Cardiac ventricle fibroblast (primary cell): ENCODE measurements around the gene CLIP4.

DNA sequence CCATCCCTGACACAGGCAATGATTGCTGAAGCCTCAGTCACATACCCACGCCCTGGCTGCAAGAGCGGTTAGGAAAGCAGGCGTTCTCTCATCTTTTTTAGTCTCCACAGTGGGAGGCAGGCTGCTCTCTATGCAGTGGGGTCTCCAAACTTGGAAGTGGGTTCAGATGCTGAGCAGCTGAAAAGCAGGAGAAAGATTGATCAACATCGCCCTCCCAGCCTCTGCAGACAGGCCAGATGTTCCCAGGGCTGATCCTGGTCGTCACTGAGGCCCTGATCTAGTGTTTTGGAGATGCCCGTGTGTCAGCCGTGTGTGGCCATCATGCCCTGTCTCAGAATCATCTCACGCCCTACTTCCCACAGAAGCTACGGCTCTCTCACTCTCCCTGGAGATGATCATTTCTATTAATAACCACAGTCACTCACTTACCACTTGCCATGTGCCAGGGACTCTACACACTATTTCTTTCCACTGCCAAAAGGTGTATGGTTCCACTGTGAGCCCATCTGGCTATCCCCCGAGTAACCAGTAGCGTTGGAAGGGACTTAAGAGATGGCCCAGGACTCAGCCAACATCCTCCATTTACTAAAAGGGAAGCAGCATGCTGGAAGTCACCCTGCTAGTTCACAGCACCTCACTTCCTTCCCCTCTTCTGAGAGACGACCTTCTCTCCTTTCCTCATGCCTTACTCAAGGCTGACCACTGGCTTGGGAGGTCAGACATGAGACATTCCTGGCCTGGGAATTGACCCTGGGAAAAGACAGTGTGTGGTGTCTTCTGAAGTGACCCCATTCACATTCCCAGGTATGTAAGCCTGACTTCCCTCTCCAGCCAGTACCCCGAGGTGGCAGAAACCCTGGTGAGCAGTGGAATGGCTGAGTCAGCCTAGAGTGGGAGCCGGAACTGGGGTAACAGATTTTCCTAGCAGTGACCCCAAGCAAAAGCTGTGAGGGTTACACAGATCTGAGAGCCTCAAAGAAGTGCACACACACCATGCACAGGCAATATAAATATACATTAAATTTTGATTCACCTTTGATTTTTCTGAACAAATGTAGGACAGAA, 92.2 kb downstream of the PLB1 start:
- RAMPAGE, long total RNA = no peak

DNA sequence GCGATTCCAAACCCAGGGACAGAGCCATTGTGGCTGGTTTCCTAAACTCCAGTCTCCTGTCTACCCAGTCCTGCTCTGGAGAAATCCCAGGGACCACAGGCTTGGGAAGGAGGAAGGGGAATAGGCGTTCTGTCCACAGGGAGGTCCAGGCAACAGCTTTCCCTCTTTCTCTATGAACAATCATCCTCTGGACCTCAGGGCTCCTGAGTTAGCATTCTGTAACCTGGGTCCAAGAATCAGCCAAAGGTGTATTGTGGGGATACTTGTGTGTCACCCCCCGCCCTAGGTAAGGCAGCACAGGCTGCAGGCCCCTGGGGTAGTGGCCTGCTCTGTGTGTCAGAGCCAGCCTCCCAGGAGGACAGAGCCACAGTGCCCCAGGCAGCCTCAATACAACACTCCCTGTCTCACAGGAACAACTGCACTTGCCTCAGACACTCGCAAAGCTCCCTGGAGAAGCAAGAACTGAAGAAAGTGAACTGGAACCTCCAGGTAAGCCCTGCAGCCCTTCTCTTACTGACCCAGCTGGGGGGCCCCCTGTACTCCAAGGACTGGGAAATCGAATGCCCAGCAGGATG, 121.4 kb upstream of the PPP1CB start:
- RAMPAGE, long total RNA = no peak

DNA sequence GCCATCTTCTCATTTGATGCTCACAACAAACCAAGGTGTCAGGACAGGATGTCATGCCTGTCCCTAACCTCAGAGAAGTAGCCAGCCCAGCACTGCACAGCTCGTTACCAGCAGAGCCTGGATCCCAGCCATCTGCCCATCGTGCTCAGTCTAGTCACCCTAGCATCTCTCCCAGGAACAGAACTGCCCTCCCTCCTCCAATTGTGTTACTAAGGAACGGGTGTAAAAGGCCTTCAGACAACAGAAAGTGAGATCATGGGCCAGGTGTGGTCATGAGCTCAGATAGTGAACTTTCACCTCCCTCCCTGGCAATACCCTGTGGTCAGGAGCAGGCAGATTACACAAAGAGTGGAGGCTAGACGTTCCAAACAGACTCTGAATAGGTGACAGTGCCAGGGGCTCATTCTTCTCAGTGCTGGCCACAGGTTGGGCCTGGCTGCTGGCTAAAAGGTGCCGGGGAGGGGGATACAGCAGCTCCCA, 111.8 kb upstream of the PPP1CB start:
- RAMPAGE, long total RNA = no peak

- RAMPAGE, long total RNA = no peak
These were observed 93.1 kb upstream of the PPP1CB start for GRCh38 chr2:28658305-28659060.

- RAMPAGE, long total RNA = no peak
These were observed 16.7 kb downstream of the PPP1CB start for GRCh38 chr2:28767947-28769121.

DNA sequence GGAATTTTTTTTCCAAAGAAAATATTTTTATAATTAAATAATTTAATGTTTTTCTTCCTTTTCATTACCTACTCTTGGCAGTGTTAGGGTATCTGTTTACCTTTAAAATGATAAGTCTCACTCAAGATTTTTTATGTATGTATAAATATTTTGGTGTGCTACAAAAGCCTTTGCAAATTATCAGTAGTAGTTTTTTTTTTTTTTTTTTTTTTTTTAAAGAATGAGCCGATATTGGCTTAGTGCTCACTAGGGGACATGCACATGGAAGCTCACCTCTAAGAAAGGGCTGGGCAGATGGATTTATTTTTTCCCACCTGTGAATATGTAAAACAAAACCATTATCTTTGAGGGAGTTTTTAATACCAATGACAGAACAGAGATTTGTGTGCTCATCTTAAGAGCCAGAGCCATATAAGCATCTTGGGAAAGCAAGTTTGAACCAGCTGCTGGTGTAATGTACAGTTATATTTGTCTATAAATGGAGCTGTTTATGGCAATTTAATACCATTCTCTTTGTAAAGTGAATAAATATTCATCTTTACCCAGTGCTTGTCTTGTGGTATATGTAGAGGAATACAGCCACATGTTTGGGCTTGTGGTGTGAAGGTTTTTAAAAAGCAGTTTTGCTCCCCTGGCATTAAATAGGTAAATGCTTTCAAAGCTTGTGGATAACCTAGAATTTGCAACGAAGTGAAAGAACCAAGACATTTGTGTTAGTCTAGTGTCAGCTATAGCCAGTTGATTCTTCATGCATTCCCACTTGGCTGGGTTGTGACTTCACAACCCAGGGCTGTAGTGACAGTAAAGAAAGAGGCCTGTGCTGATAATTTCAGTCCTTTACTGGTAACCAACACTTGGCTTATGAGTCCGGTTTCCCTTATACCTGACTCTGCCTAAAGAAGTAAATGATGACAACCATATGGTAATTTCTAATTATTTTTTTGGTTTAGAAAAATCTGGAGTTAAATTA, 33.1 kb upstream of the TOGARAM2 start:
- RAMPAGE, long total RNA = no peak

DNA sequence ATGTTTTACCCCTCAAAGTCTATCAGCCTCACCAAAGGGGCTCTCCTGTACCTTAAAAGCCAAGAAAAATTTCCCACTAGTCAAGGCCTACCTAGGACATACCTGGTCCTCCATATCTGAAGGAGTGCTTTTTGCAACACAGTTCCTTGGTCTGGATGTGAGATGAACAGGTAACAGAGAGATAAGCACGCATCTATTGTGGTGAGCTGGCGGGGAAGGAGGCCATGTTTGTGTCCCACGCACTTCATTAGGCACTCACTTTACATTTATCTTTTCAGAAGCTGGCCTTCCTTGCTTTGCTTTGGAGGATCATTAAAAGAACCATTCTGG, 4.0 kb upstream of the PCARE start:
- RAMPAGE, long total RNA = no peak

- RAMPAGE, long total RNA = no peak
These were observed at the start of gene CLIP4 for GRCh38 chr2:29114878-29115725. Gene CLIP4, plus strand, starts transcription at chr2:29115415.

DNA sequence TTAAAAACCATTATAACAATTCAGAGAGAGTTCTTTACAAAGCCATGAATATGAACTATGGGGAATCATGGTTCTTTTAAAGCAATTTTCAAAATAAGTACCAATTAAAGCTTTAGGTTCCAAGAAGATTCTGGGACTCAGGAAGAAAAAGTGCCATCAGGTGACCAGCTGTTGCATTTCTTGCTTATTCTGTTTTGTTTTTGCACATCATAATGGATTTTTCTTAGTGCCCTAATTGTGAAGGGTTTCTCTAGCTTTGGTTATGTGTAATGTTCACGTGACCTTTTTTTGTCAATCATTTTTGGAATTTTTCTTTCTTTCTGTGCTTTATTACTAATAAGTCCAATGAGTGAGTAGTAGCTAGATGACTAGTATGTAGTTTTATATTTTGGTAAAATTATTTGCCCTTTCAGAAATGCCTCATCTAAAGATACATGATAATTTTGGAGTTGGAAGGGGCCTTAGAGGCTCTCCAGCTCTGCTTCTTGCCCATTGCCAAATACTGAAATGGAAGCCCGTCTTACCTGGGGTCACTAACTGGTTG, 66.9 kb downstream of the CLIP4 start:
- RAMPAGE, long total RNA = no peak

GRCh38 chr2:29269252-29269795, 154.1 kb downstream of the CLIP4 start:
- RAMPAGE, long total RNA = no peak

DNA sequence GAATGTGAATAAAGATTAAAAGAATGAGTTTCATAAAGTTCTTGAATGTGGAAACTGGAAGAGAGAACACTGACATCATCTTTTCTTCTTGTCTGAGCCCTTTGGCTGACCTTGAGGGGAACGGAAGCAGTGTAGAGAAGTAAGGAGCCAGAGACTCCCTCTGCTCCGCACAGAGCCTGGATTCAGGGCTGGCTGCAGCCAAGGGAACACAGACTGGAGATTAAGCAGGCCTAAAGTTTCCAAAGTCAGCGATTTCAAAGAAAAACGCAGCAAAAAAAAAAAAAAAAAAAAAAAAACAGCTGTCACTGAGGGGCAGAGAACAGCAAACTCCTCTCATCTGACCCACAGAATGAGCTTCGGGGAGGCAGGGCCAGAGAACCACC, 19.3 kb upstream of the ALK start:
- RAMPAGE, long total RNA = no peak

DNA sequence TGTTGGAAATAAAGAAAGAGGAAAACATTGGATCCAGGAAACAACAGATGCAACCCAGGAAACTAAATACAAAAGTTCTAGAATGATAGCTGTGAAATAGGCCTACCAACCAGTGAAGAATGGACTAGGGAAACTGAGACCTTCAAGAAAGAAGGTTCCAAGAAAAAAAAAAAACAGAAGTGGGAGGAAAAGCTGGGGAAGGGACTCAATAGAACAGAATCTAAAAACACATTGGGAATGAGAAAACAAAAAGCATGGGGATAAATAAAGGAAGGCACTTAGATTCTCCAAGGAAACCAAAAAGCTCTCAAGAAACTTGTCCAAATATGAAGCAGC, 32.8 kb upstream of the ALK start:
- RAMPAGE, long total RNA = no peak

GRCh38 chr2:30145006-30145469, 1.8 kb upstream of the YPEL5 start:
- RAMPAGE, long total RNA = no peak

GRCh38 chr2:30165982-30166573, 19.3 kb downstream of the YPEL5 start:
- RAMPAGE, long total RNA = no peak

DNA sequence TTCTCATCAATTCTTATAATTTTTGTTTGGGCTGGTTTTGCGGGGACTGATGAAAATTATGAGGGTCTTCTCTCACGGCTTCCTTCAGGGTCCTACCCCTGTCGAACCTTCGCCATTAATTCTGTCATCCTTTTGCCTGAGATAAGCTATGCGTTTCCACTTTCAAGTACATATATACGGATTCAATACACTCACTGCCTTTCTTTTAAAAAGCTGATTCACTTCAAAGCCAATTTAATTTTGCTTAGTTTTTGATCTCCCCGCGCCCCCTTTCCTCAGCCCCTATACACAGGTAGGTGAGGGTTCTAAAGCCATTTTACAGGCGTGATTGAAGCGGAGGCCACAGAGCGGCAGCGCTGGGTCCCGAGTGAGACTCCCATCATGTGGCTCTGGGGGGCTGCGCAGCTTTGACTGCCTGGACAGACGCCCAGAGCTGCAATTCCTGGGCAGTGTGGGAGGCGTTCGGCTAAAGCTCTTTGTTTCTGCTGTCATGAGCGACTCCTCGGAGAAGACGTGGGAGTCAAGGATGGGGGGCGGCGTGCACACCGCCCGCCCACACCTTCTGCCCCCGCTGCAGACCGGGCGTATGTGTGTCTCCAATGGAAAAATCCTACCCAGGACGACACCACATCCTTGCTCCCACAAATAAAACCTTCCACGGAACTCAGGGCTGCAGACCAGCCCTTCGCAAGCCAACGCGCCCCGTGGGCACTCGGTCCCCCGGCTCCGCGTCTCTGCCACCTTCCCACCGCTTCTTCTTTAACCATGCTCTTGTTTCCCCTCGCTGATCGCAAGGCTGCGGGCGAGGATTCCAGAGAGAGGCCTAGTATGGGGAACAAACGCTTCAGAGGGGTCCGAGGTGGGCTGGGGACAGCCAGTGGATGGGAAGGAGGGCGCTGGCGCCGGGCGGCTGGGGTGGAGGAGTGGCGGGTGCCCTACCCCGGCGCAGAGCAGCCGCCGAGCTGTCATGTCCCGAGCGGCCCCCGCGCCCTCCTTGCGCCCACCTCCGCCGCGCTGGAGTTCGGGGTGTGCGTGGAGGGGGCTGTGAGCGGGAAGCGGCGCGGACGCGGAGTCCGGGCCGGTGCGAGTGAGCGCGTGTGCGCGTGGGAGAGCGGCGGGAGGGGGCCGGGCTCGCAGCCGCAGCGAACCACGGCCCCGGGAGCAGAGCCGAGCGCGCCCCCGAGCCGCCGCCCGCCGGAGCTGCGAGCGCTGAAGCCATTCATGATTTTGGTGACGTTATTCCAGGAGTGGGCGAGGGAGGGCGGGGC, 694 bp upstream of the LBH start:
- RAMPAGE, long total RNA = no peak

GRCh38 chr2:30270987-30271497, 39.7 kb downstream of the LBH start:
- RAMPAGE, long total RNA = no peak

DNA sequence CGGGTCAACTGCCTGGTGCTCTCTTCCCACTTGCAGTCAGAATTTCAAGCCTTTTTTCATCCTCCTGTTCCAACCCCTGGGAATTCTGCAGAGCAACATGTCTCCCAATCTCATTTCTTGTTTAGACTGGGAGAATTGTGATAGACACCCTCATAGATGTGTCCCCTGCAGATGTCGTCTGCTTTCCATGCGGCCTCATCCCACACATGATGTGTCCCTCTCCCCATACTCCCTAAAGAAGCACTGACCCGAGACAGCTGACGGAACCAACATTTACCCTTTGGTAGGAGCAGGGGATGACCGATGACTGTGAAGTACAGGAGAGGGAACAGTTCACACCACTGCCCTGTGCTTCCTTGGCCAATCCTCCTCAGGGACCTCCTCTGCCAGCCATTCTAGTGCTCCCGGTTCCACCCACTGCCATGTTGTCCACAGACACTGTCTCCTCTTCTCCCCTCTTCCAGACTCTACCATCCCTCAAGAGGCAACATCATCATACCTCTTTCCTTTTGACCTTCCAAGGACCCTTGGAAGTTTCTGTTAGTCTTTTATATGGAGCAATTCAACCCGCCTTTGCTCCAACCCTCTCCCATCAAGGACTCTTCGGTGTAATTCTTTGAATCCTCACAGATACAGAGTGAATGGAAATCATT, 98.9 kb upstream of the LCLAT1 start:
- RAMPAGE, long total RNA = no peak

DNA sequence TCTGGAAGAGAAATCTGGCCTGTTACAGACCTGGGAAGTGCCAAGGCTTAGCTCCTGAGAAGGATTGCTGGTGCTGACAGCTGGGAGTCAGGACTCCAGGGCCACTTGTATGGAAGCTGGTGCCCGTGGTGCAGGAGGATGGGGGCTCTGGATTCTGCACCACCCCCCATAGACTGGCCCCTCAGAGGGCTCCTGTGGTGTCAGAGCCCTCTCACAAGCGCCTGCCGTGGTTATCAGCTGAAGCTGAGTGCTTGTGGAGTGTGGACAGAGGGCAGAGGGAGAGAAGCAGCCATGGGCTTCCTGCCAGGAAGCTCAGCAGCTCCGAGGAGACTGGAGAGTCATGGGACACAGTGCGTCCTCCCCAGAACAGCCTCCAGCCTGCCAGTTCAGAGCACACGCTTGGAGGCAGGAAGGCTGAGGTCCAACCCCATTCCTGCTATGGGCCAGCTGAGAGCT, 87.2 kb upstream of the LCLAT1 start:
- RAMPAGE, long total RNA = no peak

DNA sequence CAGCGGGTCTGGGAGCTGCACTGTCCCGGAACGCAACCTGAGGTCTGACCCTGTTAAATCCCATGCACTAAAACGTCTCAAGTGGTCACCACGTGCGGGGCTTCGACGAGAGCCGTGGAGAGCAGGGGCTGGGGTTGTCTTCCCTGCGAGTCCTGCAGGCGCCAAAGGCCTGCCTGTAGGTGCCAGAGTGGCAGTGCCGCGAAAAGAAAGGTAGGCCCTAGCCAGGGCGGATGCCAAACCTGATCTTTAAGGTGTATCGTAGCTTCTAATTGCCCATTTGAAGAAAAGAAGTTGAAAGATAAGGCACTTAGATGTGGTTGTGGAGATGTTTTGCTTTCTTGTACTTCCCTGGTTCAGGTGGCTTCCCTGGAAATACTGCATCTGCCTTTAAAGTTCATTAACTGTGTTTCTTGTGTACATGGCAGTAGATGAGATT, 712 bp downstream of the LCLAT1 start:
- RAMPAGE, long total RNA = no peak

GRCh38 chr2:31231494-31231866, 2.5 kb upstream of the EHD3 start:
- RAMPAGE, long total RNA = no peak